Neuron (in vitro differentiated cells): ENCODE results near the genes GATA2 and RAB43.

- PRO-cap = no peak
These were observed 29.3 kb downstream of the ABTB1 start for GRCh38 chr3:127701768-127702738.

- PRO-cap = bidirectional peak, plus-strand start at chr3:128051641, minus-strand start at chr3:128051522; bidirectional peak, plus-strand start at chr3:128051963, minus-strand start at chr3:128051948
These were observed 608 bp upstream of the SEC61A1 start for GRCh38 chr3:128051571-128052086.

GRCh38 chr3:128277224-128277879 lies 124.1 kb downstream of the EEFSEC start:
- PRO-cap = no peak

GRCh38 chr3:128416836-128417245 lies 49.8 kb downstream of the DNAJB8 start:
- PRO-cap = no peak

DNA sequence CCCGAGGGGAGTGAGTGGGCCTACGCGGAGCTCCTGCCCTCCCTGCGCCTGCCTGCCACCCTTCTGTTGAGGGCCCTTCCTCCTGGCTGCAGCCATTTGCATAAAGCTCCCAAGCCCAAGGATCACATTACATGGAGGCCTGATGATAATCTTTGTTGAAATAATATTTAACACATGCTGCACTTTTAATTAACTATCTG lies 39.1 kb downstream of the DNAJB8 start:
- PRO-cap = no peak

DNA sequence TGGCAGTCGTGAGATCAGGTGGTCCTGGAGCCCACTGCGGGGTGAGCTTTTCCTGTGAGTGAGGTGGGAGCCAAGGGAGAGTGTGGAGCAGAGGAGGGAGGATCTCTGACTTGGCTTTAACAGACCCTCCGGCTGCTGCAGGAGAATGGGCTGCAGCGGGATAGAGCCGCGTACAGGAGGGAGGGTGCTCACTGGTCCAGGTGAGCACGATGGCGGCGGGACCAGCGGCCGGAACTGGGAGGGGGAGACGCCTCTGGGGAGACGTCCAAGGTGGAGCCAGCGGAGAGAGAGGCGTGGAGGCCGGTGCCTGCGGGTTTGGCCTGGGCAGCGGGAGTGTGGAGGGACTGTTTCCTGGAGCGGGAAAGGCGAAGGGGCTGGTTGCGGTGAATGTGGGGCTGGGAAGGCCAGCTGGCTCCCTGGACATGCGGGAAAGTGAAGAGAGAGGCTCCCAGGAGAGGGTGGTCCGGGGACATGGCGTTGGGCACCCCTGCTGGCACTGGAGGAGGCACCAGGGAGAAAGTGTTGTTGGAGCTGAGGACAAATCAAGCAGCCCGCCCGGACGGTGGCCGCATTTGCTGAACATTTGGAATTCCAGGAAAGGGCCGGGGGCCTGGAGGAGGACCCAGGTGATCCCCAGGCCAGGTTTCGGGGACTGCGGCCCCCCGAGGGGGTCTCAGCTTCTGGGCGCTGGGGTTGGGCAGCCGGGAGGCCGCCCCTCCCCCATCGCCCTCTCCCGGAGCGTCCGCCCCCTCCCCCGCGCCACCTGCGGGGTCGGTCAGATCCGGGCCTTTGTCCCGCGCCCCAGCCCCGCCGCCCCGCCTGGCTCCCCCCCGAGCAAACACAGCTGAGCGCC lies 34.3 kb downstream of the DNAJB8 start:
- PRO-cap = unidirectional peak, plus-strand start at position 750 of the sequence

GRCh38 chr3:128449970-128450326 lies 16.7 kb downstream of the DNAJB8 start:
- PRO-cap = no peak

- PRO-cap = no peak
These were observed 9.0 kb downstream of the GATA2 start for GRCh38 chr3:128483640-128484775.

- PRO-cap = no peak
These were observed at the start of gene GATA2 for GRCh38 chr3:128492726-128493508. Gene GATA2, minus strand, starts transcription at chr3:128493201.

DNA sequence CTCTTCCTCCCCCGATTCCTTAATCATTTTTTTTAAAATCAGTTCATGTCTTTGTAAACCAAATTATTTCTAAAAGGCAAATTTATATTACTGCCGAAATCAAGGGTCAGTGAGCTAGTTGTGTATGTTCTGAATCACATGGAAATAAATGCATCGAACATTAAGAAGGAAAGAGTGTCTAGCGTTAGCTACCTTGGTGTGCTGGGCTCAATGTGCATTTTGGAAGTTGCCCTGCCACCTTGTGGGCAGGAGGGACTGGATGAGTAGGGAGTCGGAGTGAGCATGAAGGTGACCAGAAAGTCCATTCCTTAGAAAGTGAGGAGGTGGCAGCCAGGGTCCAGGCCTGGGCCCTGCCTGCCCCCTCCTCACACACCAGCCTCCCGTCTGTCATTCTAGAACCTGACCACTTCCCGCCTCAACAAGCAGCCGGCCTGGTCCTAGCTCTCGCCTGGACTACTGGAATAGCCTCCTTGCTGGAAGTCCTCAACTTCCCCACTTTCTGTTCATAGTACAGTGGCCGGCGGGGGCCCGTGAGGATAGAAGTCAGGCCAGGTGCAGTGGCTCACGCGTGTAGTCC lies 10.1 kb upstream of the GATA2 start:
- PRO-cap = no peak

DNA sequence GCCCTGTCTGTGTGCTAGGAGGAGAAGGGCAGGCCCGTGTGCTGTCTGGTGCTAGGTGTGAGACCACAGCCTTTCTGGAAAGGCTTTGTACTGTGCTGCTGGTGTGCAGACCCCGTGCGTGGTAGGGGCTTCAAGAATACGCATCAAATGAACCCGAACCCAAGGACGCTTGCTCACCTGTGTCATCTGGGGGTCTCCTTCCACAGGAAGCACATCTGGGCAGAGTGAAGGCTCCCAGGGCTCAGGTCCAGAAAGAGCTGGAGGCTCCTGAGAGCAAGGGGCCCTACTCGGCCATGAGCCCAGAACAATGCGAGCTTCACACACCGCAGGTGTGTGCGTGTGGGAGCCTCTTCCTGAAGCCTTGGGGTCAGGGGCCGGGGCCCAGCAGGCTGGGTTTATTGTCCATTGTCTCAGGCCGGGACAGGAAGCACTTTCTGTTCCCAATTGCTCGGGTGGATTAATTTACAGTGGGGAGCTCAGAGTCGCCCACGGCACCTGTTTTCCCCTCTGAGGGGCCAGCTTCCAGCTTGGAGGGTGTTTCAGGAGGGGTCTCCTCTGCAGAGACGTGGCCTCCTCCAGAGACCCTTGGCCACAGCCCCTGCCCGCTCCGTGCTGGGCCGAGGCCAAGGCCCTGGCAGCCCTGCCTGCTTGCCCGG lies 74.9 kb downstream of the RPN1 start:
- PRO-cap = no peak

DNA sequence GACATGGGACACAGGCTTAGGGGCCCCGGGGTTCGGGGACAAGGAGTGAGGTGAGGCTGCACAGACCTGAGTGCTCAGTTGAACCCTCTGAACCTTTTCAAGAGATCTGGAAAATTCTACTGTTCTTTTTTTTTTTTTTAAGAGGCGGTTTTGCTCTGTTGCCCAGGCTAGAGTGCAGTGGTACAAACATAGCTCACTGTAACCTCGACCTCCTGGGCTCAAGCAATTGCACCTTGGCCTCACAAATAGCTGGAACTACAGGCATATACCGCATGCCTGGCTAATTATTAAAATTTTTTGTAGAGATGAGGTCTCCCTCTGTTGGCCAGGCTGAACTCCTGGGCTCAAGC lies 45.4 kb downstream of the RPN1 start:
- PRO-cap = no peak

- PRO-cap = no peak
These were observed 37.3 kb downstream of the RPN1 start for GRCh38 chr3:128613327-128613684.

- PRO-cap = bidirectional peak, plus-strand start at chr3:128709786, minus-strand start at chr3:128709610
These were observed 16.2 kb upstream of the RAB7A start for GRCh38 chr3:128709528-128710339.

DNA sequence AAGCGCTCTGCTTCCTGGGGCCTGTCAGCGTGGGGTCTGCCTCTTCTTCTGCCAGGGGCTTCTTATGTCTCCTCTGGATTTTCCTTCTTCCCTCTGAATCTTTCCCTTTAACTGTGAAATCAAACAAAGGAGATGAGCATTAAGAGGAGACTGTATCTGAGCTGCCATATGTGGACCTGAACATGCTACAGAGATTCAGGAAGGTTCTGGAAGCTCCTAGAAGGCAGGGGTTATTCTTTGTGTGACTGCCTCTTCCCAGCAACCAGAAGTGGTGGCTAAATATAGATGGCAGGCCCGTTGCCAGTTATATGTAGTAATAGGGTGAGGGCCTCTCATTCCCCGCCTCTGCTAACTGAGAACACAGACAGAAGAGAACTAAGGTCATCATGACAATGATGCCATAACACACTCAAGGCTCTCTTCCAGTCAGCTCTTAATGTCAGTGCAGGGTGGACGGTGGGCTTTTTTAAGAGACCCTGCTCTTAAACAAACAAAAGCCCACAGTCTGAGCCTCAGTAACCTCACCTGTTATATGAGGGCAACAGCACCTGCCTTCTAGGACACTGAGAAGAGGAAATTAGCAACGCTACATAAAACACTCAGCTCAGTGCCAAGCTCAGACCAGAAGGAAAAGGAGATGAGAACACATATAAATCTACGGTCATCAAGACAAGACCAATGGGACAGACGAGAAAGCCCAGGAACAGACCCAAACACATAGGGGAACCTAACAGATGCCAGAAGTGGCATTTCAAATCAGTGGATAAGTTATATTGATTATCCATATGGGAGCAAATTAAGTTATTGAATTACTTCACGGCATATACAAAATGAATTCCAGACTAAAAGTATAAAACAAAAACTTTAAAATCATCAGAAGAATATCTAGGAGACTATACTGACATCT lies 22.3 kb downstream of the CFAP92 start:
- PRO-cap = no peak

DNA sequence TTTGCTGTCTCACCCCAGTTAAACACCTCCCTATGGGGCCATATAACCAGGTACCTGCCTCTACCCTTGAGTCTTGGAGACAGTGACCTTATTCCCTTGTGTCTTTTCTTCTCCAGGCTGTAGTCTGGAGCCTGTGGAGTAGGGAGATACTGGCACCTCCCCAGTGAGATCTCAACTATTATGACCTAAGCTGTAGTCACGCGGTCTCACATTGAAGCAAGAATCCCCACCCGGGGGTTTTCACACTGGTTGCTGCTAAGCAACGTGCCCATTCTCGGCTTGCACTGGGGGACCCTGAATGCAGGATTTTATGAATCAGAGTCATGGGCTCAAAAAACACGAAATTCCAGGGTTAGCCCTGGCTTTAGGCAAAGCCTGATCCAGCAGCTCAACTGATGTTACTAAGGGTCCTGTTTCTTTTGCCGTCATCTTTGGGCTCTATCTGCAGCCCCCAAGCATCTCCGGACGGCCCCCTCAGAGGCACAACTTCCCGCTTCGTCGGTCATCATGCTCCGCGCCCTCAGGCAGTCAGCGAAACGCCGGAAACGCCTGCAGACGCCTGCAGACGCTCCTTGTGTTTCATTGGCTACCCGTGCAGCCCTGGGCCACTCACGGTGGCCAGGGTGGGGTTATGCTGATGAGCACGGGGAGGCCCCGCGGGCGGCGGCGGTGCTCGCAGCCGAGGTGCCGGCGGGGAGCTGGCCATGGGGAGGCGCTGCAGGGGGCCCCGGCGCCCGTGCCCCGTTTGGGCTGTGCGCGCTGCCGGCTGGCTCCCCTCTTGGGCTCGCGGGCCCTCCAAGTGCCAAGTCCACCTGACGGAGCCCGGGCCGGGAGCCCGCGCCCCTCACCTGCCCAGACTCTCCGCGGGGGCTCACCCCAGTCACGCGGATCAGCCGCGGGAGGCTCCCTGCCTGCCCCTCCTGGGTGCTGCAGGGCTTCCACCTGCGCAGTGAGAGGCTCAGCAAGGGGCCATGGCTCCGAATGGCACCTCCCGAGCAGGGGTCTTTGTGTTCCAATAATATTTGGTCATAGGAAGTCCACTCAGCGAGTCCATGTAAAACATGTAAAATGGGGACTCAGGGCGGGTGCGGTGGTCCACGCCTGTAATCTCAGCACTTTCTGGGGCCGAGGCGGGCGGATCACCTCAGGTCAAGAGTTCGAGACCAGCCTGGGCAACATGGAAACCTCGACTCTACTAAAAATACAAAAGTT lies 25.9 kb downstream of the EFCC1 start:
- PRO-cap = bidirectional peak, plus-strand start at position 779 of the sequence, minus-strand start at position 509 of the sequence; unidirectional peak, minus-strand start at position 983 of the sequence

DNA sequence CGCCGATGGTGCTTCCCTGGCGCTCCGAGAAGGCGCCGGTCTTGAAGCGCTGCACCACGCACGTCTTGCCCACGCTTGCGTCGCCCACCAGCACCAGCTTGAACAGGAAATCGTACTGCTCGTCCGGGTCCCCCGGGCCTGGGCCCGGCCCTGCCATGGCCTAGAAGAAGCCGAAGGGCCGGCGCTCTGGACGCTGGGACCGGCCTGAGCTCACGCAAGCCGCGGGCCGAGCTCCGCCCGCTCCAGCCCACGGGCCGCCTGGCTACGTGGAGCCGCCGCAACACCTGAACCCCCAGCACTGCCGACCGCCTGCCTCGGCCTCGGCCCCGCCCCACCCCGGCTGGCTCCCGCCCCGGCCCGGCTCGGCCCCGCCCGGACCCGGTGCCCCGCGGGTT lies 274 bp downstream of the RAB43 start:
- PRO-cap = bidirectional peak, plus-strand start at position 87 of the sequence, minus-strand start at position 104 of the sequence

DNA sequence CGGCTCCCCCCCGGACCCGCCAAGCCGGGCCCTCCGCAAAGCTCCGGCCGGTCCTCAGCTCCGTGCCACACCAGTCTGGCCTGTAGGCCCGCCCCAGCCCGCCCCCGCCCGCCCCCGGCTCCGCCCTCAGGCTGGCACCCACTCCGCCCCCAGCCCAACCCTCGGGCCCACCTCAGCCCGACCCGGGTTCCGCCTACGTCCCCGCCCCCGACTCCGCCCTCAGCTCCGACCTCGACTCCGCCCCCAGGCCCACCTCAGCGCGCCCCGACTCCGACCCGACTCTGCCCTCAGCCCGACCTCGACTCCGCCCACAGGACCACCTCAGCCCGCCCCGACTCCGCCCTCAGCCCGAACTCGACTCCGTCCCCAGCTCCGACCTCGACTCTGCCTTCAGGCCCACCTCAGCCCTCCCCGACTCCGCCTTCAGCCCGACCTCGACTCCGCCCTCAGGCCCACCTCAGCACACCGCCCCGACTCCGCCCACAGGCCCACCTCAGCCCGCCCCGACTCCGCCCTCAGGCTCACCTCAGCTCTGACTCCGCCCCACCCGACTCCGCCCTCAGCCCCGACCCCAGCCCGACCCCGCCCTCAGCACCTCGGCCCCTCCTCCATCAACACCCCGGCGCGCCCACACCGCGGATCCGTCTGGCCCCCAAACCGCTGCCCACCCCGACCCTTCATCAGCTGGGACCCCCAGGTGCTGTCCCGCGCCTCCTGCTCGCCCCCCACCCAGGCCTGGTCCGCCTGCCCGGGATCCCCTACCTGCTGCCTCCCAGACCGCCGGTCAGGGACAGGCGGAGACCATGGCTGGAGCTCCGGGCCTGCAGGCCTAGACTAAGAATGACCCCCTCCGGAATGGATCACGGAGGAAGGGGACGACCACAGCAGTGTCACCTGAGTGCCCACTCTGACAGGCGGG lies at the start of gene RAB43:
Gene RAB43 (minus strand): TSS at position 77 of the 919 bp plus-strand sequence.
- PRO-cap = bidirectional peak, plus-strand start at position 246 of the sequence, minus-strand start at position 77 of the sequence; bidirectional peak, plus-strand start at position 775 of the sequence, minus-strand start at position 753 of the sequence

DNA sequence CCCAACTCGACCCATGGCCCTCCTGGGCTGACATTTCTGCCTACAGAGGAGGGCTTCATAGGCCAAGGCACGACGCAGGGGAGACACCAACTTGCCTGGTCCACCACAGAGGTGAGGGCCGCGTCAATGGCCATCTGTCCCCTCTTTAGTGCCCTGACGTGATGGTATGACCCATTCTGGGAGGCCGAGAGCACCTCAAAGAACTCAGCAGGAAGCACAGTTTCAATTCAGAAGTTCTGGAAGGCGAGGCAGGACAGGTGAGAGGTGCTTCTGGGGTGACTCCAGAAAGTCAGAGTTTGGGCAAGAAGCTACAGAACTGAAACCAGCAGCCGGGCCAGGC lies 7.6 kb upstream of the H1-10 start:
- PRO-cap = no peak

DNA sequence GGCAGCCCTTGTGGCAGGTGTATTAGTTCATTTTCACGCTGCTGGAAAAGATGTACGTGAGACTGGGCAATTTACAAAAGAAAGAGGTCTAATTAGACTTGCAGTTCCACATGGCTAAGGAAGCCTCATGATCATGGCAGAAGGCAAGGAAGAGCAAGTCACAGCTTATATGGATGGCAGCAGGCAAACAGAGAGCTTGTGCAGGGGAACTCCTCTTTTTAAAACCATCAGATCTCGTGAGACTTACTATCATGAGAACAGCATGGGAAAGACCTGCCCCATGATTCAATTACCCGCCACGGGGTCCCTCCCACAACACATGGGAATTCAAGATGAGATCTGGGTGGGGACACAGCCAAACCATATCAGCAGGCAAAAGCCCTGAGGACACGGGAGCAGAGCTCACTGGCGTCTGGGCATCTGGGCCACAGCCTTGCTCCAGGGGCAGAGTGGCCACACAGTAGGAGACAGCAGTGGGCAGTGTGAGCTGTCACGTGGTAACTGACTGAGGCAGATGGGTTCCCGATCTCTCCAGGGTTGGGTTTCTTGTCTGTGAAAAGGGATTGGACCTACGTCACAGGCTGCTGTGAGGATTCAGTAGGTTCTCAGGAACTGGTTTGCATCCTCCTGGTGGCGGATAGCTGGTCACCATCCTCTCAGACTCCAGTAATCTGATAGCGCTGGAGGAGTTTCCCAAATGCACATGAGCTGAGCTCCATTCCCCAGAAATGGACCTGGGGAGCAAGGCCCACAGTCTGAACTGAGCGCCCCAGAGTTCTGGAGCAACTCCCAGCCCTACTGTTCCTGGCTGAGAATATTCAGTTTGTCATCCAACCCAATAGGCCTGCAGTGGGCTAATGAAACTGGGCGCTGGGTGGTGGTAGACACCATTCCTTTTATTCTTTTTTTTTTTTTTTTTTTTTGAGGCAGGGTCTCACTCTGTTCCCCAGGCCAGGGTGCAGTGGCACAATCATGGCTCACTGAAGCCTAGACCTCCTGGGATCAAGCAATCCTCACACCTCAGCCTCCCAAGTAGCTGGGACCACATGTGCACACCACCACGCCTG lies 42.8 kb downstream of the EFCAB12 start:
- PRO-cap = bidirectional peak, plus-strand start at position 405 of the sequence, minus-strand start at position 193 of the sequence